ENCODE measurements around a stretch of chr6.

DNA sequence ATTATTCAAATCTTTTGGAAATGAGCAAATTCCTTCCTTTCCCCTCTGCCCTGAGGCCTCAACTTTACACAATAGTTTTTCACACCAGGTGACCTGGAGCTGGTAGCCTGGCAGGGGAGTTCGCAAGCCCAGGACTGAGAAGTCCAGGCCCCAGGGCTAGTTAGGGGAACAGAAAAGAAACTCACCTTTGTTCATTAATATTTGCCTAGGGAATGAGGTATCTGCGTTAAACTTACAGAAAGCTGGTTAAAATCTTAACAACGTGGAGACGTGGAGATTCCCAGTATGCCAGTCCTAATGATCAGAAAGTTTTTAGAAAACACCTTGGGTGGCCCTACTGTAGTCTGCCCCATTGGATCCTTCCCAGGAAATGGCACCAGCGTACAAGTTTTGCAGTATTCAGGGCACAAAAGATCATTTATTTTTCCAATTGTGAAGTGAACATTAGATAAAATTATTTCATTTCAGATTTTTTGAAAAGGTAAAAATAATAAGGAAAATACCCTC, 2.4 kb upstream of the JARID2 start:
- PRO-cap: no peak

GRCh38 chr6:15246951-15247407, 1.1 kb downstream of the JARID2 start:
- PRO-cap: no peak

DNA sequence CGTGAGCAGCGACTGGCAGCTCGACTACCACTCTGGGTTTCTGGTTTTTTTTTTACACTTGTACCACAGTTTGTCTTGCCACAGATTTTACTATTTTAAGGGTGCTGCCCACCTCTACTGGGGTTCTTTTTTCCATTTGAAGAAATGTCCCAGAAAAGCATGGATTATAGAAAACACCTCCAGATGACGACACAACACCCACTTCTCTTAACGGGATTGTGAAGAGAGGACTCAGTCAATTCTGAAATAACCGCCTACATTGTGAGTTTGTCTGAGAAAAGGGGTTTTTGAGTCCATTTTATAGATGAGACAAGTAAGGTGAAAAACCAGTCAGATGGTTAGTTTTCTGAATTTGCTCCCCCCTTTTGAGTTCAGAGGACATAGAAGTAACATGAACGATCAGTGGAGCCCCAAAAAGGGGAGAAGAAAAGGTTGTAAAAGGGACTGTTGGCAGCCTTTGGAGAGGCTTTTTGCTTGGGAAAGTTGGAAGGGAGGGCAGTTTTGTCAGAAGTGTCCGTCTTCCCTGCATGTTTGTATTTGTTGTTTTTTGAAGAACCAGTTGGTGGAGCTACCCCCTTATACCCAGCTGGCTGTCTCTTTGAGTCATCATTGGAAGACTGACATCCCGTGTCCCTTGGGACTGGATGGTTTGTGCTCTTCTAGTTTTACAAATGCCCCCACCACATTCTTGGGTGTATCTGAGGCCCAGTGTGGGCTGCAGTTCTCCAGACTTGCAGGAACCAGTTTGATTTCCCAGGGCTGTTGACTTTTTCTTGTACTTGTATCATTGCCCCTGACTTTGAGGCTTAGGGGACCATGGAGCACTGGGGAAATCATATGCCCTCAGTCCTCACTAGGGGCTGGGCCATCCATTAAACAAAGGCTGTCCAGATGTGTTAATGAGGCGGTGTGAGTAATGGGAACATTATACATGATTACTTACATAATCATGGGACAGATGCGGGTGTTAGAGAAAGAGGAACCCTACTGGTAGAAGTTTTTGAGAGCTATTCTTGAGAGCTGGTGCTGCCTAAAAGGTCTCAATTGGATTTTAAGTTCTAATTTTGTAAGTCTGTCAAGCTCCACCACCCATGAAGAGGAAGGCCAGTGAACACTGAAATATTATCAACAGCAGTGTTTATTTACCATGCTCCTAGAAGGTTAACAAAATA, 8.1 kb downstream of the JARID2 start:
- PRO-cap: no peak

DNA sequence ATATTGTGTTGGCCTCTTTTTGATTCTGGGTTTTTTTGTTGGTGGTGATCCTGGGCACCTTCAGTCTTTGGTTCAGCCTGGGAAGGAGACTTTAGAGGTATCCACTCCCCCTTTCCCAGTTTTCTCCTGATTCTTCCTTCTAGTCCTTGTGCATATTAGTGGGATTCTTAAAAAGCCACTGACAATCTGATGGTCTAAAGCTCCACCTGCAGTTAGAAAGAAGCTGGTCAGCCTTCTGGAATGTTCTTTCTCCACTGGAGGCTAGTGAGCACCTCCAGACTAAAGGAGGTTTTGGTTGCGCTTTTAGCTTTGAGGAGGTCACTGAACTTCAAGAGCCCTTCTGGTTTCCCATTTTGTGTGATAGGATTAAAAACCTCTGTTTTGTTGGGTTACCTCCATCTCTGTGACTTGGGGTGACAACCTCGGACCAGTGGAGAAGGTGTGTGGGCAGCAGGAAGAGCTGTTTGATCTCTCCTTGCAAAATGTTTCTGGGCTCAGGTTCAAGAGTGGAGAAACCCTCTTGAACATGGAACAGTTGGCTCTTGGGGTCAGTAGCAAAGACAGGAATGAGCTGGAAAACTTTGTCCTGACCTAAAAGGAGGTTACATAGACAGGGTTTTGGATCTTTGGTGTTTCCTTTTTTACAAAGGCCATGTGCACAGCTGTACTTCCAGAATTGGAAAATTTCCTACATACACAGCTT, 29.0 kb downstream of the JARID2 start:
- PRO-cap: no peak

GRCh38 chr6:15299481-15300297, 53.8 kb downstream of the JARID2 start:
- PRO-cap: no peak

DNA sequence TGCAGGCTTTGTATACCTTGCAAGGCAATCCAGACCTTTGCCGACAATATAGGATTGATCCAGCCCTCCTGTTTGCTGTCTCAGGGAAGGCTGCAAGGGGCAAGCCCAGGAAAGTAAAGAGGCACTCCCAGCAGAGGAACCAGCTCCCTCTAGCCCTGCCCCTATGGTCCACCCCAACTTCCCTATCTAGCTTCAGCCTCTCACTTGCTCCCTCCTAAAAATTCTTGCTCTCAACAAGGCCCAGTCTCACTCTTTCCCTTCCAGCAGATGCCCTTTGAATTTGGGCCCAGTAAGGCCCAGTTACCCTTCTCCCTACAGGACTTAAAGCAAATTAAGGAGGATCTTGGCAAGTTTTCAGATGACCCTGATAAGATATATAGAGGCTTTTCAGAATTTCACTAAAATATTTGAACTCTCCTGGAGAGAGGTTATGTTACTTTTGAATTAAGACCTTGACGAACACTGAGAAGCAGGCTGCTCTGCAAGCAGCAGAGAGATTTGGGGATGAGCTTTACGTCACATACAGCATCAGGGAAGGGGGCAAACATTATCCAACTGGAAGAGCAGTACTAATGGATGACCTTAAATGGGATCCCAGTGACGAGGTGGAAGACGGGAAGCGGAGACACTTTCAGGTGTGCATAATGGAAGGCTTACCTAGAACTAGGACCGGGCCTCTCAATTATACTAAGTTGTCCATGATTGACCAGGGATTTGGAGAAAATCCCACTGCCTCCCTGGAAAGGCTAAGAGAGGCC, 92.8 kb downstream of the JARID2 start:
- PRO-cap: no peak

- PRO-cap: no peak
Measured at GRCh38 chr6:15359476-15359792, 113.6 kb downstream of the JARID2 start.

GRCh38 chr6:15443105-15443412, 197.2 kb downstream of the JARID2 start:
- PRO-cap: no peak

DNA sequence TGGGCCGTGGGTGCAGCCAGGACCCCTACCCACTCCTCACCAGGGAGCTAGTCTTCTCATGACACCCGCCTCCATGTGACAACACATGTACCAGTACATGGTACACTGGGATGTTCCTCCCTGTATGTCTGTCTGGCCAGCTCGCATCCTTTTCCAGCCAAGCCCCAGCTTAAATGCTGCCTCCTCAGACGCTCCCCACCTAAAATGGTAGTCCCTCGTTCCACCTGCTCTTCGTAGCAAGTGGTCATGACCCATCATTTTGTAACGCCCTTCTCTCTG, 162.4 kb downstream of the DTNBP1 start:
- PRO-cap: no peak

DNA sequence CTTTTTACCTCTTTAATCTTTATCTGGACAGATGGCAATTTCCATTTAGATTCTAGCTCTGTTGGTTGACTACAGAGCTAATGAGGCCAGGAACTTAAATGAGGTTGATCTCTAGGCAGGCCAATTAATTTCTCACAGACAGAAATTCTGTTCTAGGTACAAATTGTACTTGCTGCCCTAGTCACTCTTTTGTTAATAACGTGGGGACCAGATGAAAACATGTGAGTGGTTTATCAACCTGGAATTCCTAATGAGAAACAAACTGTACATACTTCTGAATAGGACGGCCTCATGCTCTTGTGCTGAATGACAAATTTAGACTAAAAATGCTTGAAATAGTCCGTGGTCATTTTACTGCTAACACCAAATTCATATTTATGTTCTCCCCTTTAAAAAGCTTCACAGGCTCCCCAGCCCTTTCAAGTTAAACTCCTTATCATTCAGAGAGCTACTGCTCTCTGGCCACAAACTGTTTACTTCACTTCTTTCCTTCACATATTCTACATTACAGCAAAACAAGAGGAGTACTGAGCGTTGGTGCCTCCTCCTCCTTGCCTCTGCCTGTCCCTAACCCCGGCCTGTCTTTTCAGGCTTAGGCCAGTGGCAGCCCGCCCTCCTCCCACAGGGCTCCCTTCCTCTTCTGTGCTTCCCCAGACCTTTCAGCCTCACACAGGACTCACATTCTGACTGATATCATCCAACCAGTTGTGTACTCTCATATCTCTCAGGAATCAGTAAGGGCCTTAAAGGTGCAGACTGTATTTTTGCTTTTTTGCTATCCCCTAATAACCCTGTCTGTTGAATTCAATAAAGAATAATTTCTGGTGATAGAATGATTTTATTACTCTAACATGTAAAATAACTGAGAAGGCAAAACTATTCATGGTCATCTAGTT, 41.3 kb downstream of the DTNBP1 start:
- PRO-cap: no peak

GRCh38 chr6:15661849-15662181, 1.0 kb downstream of the DTNBP1 start:
- PRO-cap: no peak

- PRO-cap: no peak
Measured at GRCh38 chr6:15727457-15727752, 64.6 kb upstream of the DTNBP1 start.

DNA sequence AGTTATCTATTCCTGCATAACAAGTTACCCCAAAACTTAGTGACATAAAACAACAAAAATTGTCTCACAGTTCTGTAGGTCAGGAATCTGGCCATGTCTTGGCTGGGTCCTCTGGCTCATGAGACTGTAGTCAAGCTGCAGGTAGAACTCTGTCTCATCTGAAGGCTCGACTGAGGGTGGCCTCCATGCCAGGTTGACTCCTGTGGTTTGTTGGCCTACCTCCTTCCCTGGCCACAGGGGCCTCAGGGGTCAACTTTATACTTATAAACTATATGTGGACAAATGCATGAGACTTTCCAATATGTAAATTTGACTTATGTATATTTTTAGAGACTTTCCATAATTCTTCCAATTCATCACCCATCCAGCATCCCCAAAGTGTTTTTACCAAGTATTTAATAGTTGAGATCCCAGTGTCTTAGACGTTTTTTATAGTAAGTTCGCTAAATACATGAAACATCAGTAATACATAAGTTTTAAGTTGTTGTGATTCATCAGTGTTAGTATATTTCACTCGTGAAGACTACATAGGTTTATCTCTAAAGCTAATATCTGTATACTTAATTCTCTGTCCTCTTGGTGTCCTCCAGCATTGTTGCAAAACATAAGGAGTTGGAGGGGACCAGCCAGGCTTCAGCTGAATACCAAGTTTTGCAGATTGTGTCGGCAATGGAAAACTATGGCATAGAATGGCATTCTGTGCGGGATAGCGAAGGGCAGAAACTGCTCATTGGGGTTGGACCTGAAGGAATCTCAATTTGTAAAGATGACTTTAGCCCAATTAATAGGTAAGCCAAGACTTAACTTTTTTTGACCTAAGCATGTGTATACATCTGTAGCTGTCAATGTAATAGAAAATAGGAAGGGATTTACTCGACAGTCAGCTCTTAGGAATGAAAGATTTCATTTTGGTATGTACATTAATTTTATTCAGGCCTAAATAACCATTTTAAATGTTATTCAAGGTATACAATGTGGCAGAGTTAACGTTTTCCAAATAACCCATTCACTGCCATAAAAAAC, 13.9 kb downstream of the MYLIP start:
- PRO-cap: no peak

DNA sequence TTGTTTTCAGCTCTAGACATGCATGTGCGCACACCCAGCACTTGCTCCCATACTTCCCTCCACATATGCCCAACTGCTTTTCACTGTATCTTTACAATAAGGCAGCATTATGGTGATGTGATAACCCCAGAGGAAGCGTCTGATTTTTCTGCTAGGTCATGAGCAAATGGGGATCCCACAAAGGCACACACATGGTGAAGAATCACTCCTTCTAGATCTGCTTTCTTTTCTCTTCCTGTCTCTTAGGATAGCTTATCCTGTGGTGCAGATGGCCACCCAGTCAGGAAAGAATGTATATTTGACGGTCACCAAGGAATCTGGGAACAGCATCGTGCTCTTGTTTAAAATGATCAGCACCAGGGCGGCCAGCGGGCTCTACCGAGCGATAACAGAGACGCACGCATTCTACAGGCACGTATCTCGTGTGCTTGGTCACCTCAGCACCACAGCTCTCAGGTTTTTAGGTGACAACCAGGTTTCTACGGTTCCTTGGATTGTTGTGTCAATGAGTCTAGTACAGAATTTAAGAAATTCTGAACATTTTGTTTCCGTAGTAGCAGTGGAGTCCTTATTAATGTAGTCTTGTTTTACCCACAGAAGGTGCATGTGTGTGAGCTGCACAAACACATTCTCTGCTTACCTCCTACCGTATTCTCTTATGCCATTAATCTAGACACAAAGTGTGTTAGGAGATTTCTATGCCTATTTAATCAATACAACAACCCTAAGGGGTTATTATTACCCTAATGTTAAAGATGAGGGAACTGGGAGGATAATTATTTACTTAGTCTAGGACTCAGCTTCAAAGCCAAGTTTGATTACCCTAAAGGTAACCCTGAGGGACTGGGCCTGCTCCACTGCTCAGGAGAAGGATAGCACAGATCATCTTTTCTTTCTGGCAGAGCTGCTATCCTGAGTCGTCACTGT, 14.8 kb downstream of the MYLIP start:
- PRO-cap: no peak

DNA sequence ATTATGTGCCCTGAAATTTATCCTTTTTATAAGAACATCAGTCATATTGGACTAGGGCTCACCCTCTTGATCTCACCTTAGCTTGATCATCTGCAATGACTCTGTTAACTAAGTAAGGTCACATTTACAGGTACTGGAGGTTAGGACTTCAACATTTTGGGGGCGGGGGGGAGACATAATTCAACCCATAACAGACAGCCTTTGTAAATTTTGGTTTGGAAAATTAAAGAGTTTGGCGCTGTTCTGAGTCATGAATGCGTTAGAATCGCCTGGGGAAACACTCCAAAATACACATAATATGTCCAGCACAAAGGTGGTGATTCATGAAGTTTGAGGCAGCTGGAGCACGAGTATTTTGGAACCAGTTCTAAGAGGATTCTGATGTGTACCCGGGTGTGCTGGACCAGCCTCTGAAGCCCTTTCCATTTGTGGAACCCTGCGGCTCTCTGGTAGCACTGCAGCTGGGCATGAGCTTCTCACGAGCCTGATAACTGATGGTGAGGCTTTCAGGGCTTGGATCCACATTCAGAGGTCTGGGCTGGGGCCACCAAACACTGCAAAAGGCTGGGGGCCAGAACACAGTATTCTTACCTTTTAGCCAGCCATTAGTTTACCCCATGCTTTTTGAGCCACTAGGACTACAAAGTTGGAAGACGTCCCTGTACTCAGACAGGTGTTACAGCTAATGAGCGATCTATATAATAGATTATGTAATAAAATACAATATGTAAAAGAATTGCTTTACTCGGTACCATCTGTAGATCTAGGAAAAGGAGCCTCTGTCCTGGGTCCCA, 4.7 kb downstream of the GMPR start:
- PRO-cap: no peak

GRCh38 chr6:16369220-16369641, 130.8 kb downstream of the GMPR start:
- PRO-cap: no peak

GRCh38 chr6:16483370-16484000, 245.1 kb downstream of the GMPR start:
- PRO-cap: no peak

DNA sequence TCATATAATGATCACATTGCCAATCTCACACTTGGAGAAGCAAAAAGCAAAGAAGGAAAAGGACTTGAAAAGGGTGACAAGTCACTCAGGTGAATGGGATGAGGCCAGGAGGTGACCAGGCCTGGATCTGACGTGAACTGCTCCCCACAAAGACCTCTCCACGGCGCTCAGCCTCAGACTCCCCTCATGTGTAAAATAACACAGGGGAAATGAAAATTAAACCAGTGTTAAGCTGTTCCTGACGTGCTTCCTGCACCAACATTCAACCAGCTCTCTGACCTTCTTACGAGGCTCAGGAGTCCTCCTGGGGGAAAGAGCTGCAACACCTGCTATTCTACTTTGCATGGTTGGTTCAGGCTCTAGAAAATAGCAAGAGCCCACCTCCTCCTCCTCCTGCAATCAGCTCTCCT, 256.7 kb downstream of the ATXN1 start:
- PRO-cap: no peak

DNA sequence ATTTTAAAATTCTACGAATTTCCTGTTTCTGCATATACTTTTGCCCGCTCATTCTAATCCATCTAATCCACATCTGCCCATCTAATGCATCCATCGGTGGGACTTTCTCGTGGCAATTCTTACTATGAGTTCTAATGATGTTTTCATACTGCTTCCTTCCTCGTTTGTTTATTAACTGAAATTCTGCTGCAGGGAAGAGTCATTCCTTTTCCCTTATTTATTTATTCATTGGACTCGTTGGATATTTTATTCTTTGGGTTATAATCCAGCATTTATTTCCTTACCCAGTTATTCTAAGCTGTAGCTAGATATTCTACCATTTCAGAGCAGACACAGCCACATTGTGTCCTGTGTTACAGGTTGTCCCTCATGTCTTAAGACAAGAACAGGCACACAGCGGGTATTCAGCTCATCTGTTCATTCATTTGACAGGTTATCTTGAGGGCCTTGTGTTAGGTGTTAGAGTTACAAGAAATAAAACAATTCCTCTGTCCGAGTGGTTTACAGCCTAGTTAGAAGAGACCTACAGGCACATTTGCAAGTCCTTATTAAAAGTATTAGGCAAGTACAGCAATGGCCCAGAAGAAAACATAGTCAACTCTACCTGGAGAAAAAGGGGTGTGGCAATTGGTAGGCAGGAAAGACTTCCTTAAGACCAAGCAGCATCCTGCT, 185.9 kb downstream of the ATXN1 start:
- PRO-cap: no peak

DNA sequence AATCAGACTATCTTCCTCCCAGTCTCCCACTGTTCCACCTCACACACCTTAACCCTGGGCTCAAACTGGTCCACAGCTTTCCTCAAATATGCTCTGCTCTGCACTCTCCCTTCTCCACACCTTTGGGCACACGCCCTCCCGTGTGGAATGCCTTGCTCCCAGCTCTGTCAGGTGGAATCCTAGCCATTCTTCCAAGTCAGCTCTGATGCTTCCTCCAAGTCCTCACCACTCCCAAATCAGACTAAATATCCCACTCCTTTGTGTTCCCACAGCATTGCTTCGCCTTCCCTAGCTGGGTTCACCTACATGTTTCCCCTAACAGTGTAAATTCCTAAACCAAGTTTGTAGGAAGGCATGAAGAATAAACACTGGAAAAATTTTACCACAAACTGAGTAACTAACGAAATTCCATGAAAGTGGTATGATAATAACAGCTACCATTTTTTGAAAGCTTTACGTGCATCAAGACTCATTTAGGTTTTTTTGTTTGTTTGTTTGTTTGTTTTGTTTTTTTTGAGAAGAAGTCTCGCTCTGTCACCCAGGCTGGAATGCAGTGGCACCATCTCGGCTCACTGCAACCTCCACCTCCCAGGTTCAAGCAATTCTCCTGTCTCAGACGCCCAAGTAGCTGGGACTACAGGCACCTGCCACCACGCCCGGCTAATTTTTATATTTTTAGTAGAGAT, 114.6 kb downstream of the ATXN1 start:
- PRO-cap: no peak

Measured in tibial artery (tissue), 1 donor.